Fibroblast of the aortic adventitia (primary cell): ENCODE measurements around the genes ARHGAP12 and KIF5B.

GRCh38 chr10:30785609-30785998, 156.1 kb upstream of the LYZL2 start:
- CAGE, long polyA plus RNA, result no peak

- CAGE, long polyA plus RNA, result no peak
Observed at GRCh38 chr10:30957472-30958207, 74.0 kb downstream of the ZNF438 start.

DNA sequence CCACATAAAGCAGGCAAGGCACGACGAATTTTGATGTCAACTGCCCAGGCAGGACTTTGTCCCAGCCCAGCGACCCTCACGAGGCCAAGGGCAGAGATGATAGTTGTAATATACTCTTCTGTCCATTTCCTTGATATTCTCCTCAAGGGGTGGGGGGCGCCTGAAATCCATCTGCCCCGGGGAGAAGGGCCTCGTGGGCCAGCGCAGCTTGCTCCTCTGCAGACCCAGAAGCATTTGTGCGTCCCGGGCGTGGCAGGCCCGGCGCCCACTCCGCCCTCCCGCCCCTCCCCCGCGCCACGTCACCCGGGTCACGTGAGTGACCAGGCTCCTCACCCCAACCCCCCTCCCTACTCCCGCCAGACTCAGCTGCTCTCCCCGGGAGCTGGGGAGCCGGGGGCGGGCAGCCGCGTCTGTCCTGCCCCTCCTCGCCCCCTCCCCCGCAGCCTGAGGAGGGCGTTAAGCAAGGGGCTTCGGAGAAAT, 101.9 kb upstream of the ZNF438 start:
- CAGE, long polyA plus RNA, result no peak

- CAGE, long polyA plus RNA, result no peak
Observed at GRCh38 chr10:31322596-31323049, 3.6 kb downstream of the ZEB1 start.

DNA sequence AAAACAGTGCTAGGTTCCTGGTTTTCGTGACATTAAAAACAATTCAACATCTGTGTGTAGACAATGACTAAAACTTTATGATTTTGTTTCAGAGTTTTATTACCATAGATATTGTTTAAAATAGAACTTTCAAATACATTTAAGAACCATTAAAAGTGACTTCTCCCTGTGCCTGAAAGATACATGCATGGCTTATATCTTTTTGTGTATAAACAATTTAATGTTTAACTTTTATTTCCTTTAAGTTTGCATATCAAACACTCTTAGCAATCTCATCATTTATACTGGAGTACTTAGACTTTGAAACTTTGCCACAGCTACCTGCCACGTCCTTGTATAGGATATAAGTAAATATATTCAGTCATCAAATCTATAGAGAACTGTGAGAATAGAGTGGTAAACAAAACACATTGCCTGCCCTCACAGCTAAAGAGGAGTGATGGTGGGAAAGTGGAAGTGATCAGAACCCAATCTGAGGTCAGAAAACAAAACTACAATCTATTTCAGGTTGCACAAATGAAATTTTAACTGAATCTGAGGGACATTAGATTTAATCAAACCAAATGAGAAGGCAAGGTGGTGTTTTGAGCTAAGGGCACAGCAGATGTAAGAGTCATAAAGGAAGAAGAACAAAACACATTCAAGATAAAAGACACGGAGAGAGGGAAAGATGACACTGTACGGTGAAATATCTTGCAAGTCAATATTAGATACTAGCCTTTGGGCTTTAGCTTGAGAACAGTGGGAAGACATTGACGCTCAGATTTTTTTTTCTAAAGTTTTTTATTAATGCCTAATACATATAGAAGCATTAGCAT, 74.8 kb downstream of the ZEB1 start:
- CAGE, long polyA plus RNA, result no peak

GRCh38 chr10:31426504-31426936, 107.5 kb downstream of the ZEB1 start:
- CAGE, long polyA plus RNA, result no peak

DNA sequence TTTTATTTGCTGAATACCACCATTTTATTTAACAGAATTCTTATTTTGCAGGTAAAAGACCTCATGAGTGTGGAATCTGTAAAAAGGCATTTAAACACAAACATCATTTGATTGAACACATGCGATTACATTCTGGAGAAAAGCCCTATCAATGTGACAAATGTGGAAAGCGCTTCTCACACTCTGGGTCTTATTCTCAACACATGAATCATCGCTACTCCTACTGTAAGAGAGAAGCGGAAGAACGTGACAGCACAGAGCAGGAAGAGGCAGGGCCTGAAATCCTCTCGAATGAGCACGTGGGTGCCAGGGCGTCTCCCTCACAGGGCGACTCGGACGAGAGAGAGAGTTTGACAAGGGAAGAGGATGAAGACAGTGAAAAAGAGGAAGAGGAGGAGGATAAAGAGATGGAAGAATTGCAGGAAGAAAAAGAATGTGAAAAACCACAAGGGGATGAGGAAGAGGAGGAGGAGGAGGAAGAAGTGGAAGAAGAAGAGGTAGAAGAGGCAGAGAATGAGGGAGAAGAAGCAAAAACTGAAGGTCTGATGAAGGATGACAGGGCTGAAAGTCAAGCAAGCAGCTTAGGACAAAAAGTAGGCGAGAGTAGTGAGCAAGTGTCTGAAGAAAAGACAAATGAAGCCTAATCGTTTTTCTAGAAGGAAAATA, 207.7 kb downstream of the ZEB1 start:
- CAGE, long polyA plus RNA, result no peak

DNA sequence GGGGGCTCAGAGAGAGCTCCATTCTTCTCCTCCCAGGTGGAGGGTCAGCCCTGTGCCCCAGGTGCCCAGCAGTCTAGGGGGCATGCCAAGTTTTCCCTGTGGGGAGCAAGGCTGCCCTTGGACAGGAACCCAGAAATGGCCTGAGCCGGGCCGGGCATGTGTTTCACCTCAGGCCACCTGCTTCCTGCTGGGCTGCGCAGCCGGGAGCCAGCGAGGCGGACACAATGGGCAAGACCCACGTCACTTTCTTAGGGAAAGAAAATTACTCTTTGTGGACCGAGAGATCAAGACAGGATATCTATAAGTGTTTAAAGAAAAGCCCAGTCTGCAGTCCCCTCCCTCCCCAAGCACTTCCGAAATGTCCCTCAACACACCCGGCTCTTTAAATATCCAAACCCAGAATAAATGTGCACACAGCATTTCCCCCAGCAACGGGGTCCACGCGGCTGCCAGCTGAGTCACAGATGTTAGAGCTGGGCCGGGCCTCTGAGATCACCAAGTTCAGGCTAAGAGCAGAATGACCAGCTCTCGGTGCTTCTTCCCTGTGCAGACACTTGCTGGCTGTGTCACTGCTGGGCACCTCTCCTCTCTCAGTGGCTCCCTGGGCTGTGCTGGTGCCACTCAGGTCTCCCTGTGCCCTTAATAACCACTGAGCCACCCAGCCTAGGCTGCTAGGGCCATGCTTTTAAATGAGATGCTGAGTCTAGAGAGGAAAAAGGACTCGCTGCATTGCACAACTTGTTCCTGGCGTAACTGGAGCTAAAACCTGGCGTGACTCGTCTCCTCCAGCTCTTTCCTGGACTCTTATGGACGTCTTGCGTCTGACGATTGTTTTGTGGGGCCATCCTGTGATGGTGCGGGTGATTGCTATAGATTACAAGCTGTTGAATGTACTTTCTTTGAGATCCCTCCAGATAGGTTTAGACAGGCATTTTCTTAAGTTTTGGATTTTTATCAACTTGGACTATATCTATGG, 230.8 kb downstream of the ARHGAP12 start:
- CAGE, long polyA plus RNA, result no peak

DNA sequence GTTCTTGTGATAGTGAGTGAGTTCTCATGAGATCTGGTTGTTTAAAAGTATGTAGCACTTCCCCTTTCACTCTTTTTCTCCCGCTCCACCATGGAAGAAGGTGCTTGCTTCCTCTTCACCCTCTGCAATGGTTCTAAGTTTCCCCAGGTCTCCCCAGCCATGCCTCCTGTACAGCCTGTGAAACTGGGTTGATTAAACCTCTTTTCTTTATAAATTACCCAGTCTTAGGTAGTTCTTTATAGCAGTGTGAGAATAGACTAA, 226.5 kb downstream of the ARHGAP12 start:
- CAGE, long polyA plus RNA, result no peak

GRCh38 chr10:31928139-31929000, at the start of gene ARHGAP12:
ARHGAP12 (minus strand) TSS chr10:31928831.
- CAGE, long polyA plus RNA, result no peak

DNA sequence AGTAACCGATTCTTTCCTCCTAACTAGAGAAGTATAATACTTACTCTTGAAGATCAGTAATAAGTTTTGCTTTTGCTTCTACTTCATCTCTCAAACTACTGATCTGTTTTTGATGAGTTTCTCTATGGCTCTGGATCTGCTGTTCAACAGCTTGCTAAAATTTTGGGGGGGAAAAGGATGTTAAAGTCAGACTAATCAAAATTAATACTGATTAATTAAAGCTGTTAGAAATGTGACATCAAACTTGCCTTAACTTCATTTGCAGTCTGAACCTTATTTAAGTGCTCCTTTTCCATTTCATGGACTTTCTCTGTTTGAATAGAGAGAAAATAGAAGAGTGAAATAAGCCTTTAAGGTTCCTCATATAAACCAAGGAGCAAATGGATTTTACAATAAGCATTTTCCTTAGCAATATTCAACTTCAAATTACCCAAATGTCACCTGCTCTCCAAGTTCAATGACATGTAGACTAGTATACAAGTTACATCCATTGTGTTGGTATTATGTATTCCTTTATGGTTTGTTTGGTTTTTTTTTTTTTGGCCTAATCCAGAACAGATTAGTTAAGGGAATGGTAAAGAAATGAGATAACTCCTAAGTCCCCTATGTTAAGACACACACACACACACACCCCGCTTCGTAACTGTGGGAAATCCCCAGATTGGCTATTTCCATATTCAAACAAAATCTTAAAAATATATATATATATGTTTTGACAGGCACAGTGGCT, 35.1 kb downstream of the KIF5B start:
- CAGE, long polyA plus RNA, result no peak

DNA sequence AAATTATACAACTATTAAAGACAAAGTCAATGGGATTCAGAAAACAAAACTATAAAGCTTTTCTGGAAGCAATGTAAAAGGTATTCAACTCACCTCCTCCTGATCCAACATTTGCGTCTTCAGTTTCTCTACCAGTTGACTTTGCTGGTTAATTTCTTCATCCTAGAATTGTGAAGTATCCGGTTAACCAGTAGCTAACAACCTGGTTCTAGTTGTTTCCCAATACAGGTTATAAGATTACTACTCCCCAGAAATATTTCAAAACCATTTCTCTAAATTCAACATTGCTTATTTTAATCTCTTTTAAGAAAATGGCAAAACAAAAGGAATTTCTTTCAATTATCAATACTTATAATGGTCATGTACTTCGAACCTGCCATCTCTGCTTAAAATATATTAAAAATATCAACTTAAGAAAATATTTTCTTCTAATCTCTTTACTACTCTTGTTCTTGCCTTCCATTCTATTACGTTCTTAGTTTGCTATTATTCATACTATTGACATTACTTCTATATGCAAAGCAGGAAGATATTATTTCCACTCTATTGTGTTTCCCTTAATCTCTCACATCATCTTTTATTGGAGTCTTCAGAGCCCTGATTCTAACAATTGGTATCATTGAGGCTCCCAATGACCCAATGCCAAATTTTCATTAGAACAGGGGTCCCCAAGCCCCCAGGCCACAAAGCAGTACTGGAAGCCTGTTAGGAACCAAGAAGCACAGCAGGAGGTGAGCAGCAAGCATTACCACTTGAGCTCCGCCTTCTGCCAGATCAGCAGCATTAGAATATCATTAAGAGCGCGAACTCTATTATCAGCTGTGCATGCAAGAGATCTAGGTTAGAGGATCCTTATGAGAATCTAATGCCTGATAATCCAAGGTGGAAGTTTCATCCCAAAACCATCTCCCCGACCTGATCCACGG, 23.3 kb downstream of the KIF5B start:
- CAGE, long polyA plus RNA, result no peak

DNA sequence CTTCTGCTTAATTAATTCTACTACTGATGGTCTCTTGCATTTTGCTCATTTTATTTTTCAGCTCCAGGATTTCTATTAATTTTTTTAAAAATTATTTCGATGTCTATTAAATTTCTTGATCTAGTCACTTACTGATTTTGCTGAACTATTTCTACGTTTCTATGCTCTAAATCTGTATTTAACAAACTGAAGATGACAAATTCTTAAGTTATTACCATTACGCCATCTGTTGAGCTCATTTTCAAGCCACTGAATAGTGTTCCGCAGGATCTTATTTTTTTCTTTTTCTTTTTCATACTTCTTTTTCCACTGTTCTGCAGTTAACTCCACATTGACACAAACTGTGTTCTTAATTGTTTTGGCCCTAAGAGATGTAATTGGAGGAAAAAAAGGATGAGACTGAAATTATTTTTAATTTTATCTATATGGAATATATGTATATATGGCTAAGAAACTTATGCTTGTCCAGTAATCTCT, 21.7 kb downstream of the KIF5B start:
- CAGE, long polyA plus RNA, result no peak

GRCh38 chr10:32056297-32056669, at the start of gene KIF5B:
KIF5B (minus strand) TSS chr10:32056425.
- CAGE, long polyA plus RNA, result no peak

DNA sequence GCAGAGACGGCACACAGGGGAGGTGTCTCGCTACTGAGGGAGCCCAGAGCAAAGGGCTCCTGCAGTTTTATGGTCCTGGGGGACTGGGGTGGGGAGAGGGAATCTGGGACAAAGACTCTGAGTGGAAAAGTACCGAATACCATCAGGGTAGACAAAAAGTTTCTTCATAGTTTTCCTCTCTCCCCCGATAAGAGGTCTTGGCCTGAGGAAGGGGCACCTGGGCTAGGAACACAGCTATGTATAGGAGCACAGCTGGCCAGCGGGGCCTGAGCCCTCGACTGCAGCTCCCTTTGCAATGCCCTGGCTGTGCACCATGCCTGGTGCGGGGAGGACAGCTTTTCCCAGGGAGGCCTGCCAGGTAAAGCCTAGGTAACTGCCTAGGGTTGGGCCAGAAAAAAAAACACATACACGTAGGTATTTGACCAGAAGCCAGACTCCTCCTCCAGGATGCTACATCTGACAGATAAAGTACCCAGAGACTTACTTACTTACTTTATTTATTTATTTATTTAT, 88.8 kb upstream of the KIF5B start:
- CAGE, long polyA plus RNA, result no peak

GRCh38 chr10:33264105-33264803, 70.2 kb downstream of the NRP1 start:
- CAGE, long polyA plus RNA, result no peak

GRCh38 chr10:33276957-33277661, 57.4 kb downstream of the NRP1 start:
- CAGE, long polyA plus RNA, result no peak

GRCh38 chr10:33335701-33336515, 1.4 kb upstream of the NRP1 start:
- CAGE, long polyA plus RNA, result no peak

DNA sequence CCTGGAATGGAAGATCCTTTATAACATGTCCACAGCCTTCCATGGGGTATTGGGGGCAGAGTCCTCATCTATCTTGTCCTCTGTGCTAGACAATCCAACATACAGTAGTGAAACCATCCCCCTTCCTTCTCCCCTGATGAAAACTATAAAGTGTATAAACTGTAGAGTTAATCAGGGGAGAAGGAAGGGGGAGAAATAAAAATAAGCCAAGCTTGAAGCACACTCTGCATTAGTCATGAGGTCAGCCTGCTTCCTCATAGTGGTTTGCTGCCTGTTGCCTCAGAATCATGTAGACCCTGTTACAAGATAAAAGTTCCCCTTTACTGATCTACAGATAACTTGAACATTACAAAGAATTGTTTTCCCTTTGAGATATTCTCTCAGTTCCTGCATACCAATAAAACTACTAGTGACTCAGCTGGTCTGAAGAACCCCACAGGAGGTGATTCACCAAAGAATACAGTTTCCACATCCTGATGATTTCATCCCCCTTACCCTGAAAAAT, 31.3 kb upstream of the NRP1 start:
- CAGE, long polyA plus RNA, result no peak

- CAGE, long polyA plus RNA, result no peak
Observed at GRCh38 chr10:34233144-34234068, 581.7 kb downstream of the PARD3 start.